Metastatic Breast Carcinoma in the Ovary (tissue), 3 donors: ENCODE measurements around the genes ZNF18 and MYOCD.

DNA sequence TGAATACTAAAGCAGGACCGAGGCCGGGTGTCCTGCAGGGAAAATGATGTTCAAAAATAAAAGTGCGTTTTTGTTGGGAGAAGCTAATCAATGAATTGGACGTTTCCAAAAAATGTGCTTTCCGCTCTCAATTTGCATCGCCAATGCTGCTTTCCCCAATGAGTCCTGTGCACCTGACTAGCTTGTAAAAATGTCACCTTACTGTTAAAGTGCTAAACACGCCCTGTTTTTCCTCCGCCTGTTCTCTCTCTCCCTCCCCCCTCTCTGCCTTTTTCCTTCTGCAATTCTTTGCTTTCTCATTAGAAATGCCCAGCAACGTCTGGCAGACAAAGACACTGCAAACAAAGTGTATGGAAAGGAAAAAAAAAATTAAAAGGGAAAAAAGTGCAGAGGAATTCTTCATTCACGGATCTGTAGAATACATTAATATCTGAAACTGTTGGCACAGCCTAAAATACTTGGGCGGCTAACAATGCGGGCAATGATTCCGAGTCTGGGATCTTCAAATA lies 244.0 kb downstream of the STX8 start:
- PRO-cap, 3 experiments: no peak in any of the 3 experiments

GRCh38 chr17:9646273-9646783 lies 1.0 kb downstream of the USP43 start:
- PRO-cap, 3 experiments: no peak in any of the 3 experiments

- PRO-cap, 3 experiments: no peak in any of the 3 experiments
These were observed 63.3 kb downstream of the DHRS7C start for GRCh38 chr17:9727898-9728690.

DNA sequence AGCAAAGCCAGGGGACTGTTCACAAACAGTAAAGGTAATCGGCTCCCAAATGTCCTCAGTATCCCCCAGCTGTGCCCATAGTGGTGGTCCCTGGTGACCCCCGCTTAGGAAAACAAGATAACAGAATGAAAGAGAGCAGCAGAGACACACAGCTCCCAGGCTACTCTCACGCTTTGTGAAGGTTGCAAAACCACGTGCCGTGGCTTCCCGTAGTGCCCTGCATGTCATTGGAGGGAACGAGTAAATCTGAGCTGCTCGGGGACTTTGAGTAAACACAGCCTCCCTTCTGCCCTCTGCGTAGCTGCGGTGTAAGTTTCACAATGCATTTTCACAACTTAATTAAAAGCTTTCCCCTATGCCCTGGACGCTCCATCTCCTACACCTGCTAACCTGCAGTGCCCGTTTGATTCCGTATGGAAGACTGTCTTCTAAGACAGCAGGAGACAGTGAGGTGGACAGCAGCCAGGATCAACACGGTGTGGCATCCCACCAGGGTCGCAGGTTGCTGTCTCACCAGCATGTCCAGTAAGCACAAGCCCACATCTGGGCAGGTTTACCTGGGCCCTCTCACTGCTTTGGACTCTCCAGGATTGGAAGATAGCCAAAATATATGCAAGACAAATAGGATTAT lies 116.2 kb upstream of the RCVRN start:
- PRO-cap, 3 experiments: peak in 1 of 3 experiments; most common minus-strand start position 177 of the sequence (in 1)

GRCh38 chr17:10104179-10105346 lies 93.8 kb downstream of the GAS7 start:
- PRO-cap, 3 experiments: no peak in any of the 3 experiments

GRCh38 chr17:10151844-10152574 lies 46.4 kb downstream of the GAS7 start:
- PRO-cap, 3 experiments: no peak in any of the 3 experiments

DNA sequence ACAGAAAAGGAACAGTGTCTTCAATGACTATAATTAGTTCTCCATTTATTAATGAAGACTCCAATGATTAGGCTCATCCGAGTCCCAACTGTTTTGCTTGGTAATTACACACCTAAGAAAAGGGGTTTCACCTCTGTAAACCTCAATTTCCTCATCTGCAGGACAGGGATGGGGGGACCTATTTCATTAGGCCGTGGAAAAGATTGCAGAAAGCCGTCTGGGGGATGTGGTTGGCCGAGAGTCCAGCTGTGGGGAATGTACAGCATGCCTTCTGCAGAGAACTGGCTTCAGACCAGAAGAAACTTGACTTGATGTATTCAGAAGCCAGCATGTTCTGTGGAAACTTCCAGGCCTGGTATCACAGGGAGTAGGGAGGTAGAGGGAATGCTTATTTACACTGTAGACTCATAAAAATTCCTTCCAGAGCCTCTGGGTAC lies 11.6 kb upstream of the GAS7 start:
- PRO-cap, 3 experiments: no peak in any of the 3 experiments

DNA sequence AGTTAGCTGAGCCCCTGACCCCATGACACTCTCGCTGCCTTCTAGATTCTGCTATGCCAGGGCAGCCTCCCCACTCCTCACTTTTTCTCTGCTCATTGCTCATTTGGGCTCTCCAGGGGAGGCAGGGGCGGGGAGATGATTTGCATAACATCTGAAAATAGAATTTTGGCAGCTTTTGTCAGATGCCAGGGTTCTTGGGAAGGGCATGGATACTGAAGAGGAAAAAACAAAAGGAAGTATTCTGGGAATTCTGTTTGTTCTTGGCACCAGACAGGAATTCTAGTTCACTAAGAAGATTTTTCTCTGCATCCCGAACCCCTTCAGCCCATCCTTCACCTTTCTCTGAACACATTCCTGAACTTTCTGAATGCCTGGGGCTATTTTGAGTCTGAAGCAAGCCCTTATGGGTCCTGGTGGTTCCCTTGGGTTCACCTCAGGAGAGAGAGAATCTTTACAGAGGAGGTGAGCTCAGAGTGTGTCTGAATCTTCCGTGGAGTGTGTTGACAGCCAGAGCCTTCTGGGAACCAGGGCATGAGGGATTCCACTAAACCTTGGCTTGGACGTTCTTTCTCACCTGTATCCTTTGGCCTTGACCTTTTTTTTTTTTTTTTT lies 78.2 kb upstream of the GAS7 start:
- PRO-cap, 3 experiments: no peak in any of the 3 experiments

GRCh38 chr17:10617988-10618688 lies 39.0 kb downstream of the MYH3 start:
- PRO-cap, 3 experiments: no peak in any of the 3 experiments

- PRO-cap, 3 experiments: no peak in any of the 3 experiments
These were observed 27.0 kb upstream of the TMEM220 start for GRCh38 chr17:10756684-10757403.

GRCh38 chr17:10777217-10777370 lies 26.8 kb downstream of the TMEM238L start:
- PRO-cap, 3 experiments: no peak in any of the 3 experiments

DNA sequence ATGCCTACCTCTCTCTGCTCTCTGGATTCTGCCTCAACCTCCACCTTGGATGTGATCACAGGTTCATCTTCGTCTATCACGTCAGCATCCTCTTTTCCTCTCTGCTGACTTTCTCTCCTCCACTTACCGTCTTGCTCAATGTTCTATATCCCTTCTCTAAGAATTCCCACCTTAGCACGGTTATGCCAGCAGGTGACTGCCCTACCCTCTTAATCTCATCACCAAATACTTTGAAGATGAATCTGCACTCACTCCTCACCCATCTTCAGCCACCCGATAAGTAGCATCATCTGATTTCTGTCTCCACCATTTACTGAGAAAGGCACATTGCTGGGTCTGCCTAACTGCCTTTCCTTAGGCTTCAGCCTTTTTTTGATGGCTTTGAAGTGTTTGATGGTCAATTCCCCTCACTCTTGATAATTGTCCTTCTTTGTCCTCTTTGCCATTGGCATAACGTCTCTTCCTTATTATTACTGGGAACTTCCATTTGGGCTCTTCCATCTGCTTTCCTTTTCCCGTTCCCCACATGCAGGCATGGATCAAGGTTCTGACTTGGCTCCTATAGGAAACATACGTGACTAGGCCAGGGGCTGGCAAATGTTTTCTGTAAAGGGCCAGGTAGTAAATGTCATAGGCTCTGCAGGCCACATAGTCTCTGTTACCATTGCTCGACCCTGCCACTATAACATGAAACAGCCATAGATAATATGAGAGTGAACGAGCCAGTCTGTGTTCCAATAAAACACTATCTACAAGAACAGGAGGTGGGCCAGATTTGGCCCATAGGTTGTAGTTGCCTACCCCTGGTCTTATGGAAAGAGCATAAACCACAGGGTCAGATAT lies 7.4 kb downstream of the TMEM238L start:
- PRO-cap, 3 experiments: no peak in any of the 3 experiments

GRCh38 chr17:11486069-11486515 lies 112.2 kb upstream of the DNAH9 start:
- PRO-cap, 3 experiments: no peak in any of the 3 experiments

- PRO-cap, 3 experiments: peak in 3 of 3 experiments; most common plus-strand start chr17:11997618 (in 3); most common minus-strand start chr17:11997462 (in 2)
These were observed at the start of gene ZNF18 for GRCh38 chr17:11996696-11997766. Gene ZNF18, minus strand, starts transcription at chr17:11997475.

- PRO-cap, 3 experiments: no peak in any of the 3 experiments
These were observed 34.5 kb upstream of the MYOCD start for GRCh38 chr17:12631260-12631511.

DNA sequence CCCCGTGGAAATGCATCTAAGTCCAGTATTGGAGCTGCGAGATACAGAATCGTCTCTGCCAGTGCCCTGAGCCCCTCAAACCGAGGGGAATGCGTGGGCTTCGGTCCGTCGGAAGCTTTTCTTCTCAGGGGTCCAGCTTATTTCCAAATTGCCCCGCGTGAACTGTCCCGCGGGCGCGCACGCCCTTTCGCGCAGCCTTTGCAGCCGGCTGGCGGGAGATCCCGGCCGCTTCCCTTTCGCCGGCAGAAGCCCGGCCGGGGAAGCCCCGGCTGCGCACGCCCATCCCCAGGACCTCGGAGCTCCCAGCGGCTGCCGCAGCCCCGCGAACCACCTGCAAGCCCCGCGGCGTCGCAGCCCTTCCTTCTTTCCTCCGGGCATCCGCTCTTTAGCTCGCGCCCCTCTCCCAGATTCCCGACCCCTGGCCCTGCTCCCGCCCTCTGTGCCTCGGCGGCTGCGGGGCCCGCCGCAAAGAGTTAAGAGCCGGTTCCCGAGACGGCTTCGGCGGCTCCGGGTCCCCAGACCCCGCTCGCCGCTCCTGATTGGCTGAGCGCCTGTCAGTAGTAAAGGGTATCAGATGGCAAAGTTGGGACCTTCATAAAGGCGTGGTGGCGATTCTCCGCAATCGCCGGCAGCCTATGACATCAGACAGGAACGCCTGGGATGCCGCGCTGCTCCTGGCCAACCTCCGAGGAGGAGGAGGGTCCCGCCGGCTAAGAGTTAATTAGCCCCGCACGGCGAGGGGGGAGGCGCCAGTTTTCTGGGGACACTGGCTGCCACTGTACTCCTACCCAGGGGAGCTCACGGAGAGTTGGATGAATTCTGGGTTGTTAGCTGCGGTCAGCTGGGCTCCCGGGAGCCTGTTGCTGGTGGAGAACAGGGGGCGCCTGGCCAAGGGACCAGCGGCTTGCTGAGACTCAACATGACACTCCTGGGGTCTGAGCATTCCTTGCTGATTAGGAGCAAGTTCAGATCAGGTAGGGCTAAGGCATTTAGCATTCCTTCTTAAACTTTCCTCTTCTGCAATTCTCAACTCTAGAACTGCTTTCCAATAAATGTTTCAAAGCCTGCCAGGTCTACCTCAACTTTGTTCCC lies at the start of gene MYOCD:
MYOCD (plus strand) TSS at position 621 of the 1,092 bp plus-strand sequence.
- PRO-cap, 3 experiments: peak in 2 of 3 experiments; most common plus-strand start position 245 of the sequence (in 1); most common minus-strand start position 235 of the sequence (in 1)

- PRO-cap, 3 experiments: no peak in any of the 3 experiments
These were observed 1.6 kb downstream of the MYOCD start for GRCh38 chr17:12667219-12667792.

GRCh38 chr17:12680266-12681410 lies 14.9 kb downstream of the MYOCD start:
- PRO-cap, 3 experiments: no peak in any of the 3 experiments

- PRO-cap, 3 experiments: no peak in any of the 3 experiments
These were observed 57.2 kb upstream of the ARHGAP44 start for GRCh38 chr17:12732039-12732552.

DNA sequence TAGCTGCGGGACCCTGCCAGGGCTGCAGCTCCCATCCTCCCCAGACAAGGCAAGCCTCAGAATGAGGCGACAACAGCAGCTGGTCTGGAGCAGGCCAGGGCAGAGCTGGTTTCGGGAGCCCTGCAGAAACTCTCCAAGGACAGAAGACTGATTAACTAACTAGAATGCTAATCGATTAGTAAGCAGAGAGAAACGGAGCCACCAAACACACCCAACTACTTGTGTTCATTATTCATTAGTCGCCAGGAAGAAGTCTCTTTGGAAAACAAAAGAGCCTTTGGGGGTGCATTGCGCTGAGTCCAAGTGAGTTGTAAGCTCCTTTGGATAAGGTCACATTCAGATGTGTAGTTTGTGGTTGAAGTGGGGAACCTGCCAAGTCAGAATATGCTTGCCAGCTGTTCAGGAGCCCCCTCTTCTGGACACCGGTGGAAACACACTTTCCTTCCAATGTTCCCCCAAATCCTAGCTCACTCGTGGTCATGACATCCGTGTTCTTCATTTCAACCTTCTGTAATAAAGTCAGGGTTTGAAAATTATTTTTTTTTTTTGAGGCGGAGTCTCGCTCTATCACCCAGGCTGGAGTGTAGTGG lies 47.2 kb upstream of the ARHGAP44 start:
- PRO-cap, 3 experiments: no peak in any of the 3 experiments